Type B pancreatic cell (in vitro differentiated cells): ENCODE measurements around a stretch of chr11.

GRCh38 chr11:128549239-128549821 is 38.0 kb downstream of the ETS1 start:
- PRO-cap = no peak

GRCh38 chr11:128575990-128576614 is 11.3 kb downstream of the ETS1 start:
- PRO-cap = no peak

- PRO-cap = unidirectional peak, minus-strand start at chr11:128694898
Observed at GRCh38 chr11:128694476-128695532, 932 bp downstream of the FLI1 start.

GRCh38 chr11:128707519-128707718 is 13.5 kb downstream of the FLI1 start:
- PRO-cap = no peak

GRCh38 chr11:128735992-128736405 is 42.1 kb downstream of the FLI1 start:
- PRO-cap = no peak

- PRO-cap = no peak
Observed at GRCh38 chr11:128767864-128768674, 74.2 kb downstream of the FLI1 start.

- PRO-cap = no peak
Observed at GRCh38 chr11:128811179-128811714, 55.8 kb downstream of the KCNJ1 start.

DNA sequence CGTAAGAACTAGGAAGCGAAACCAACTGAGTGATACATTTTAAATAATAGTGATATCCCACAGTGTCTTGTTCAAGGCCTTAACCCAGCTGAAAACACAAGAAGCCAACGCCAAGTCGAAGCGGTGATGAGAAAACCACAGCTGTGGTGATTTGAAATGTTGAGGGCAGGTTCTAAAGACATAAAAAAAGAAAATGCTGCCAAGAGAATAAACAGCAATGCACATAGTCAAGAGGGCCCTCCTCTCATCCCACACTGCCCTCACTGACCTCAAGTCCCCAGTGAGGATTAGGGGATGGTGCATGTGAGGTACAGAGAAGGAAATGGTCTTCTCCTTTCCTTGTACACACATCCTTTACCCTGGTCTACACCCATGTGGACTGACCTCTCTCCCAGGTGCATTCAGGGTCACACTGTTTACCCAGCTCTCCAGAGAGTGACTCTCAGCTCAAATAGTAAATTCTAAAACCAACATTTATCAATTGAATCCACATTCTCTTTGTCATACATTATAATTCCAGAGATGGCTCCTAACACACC is 25.4 kb downstream of the KCNJ1 start:
- PRO-cap = no peak

DNA sequence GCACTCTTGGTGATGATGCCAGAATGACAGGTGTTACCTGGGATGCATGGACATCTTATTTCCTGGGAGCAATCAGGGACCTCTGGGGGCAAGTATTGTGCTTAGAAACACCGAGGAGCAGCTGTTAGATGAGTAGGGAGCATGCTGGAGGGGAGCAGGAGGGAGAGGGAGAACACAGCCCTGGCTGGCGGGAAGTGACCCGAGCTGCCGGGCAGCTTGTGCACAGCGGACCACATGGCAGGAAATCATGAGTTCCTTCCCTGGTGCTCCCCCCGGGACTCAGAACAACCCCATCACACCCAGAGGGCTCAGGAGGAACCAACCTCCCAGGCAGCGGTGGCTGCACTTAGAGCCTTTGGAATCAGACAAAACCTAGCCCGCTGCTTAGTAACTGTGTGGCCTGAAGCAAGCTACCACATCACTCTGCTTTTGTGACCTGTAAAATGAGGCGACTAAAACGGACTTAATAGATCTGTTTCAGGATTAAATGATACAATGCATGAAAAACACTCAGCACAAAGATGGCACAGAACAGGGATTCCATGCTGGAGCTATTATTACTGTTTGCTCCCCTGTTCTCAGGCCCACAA is 12.6 kb downstream of the KCNJ5 start:
- PRO-cap = no peak

DNA sequence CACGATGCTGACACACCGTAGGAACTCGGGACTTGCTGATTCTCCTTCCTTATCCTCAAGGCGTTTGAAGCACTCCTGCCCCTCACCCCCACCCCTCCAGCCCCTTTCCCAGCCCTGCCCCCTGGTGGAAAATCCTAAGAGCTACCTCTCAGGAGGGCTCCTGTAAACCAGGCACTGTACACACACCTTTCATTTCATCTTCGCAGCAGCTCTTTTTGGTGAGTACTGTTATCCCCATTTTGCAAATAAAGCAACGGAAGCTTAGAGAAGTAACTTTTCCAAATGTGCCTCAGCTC is 14.8 kb downstream of the KCNJ5 start:
- PRO-cap = unidirectional peak, minus-strand start at position 66 of the sequence

GRCh38 chr11:128906259-128906748 is 15.1 kb downstream of the KCNJ5 start:
- PRO-cap = no peak

DNA sequence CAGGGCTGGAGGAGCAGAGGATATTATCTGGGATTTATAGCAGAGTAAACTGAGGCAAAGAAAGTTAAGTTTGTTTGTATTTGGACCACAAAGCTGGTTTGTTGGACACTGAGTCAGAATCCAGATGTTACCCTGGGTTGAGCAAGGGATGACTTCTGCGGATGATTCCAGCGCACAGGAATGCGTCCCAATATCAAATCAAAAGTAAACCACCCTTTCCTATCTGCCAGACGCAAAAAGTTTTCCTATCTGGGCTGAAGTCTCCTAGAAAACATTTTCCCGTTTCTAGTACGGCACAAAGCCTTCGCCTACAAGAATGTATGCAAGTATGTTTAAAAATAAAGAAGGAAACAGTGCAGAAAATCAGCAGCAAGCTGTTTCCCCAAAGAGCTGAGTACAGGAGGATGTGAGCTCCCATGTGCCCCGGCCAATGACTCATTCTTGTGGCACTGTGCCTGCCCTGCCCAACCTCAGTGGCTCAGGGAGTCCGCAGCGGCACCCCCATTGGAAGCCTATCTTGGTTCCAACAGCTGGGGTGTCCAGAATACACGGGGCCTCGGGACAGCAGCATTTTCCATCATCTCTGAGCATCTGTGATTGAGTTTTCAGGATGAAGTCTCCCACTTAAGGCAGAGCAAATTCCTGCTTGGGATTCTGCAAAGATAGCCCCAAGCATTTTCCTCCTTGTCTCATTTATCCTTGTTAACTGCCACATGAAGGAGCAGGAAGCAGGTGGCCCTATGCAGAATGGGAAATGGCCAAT is 17.3 kb downstream of the KCNJ5 start:
- PRO-cap = no peak

GRCh38 chr11:128937403-128937673 is 5.3 kb downstream of the TP53AIP1 start:
- PRO-cap = no peak

DNA sequence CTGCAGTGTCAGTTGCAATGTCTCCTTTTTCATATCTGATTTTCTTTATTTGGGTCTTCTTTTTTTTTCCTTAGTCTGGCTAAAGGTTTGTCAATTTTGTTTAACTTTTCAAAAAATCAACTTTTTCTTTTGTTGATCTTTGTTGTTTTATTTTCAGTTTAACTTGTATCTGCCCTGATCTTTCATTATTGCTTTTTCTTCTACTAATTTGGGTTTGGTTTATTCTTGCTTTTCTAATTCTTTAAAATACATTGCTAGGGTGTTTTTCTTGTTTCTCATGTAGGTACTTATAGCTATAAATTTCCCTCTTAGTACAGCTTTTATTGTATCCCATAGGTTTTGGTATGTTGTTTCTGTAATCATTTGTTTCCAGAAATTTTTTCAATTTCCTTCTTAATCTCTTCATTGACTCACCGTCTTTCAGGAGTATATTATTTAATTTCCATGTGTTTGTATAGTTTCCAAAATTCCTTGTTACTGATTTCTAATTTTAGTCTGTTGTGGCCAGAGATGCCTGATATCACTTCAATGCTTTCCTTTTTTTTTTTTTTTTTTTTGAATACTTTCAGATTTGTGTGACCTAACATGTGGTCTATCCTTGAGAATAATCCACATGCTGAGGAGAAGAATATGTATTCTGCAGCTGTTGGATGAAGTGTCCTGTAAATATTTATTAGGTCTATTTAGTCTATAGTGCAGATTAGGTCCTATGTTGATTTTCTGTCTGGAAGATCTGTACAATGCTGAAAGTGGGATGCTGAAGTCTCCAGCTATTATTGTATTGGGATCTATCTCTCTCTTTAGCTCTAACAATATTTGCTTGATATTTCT is 61.3 kb upstream of the TP53AIP1 start:
- PRO-cap = no peak

DNA sequence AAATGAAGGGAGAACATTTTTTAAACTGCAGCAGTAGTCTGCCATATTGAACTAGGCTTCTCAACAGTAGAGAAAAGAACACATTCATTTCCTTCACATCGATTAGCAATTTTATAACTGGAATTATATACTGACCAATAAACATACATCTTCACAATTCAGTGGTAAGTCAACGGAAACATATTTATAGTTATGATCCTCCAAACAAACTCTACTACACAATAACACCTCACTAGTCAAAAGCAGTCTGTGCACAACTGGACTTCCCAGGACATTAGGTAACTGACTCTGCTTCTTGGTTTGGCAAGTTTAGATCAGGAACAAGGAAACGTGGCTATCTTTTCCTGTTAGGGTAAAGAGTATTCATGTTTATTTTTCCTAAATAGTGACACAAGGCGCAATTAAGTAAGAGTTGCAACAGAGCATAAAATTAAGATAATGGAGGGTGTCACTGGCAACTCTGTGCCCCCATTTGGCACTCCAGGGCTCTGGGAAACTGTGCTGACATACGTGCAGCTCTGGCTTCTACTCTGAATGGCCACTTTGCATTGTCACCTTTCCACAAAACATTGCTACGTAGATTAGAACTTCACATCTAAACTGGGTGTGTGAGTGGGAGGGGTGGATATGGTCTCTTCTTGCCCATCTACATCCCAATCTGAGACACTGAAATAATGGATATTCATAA is 70.2 kb upstream of the TP53AIP1 start:
- PRO-cap = no peak

GRCh38 chr11:129215814-129216401 is 23.8 kb upstream of the ARHGAP32 start:
- PRO-cap = no peak

- PRO-cap = no peak
Observed at GRCh38 chr11:129279817-129280901, 88.0 kb upstream of the ARHGAP32 start.

DNA sequence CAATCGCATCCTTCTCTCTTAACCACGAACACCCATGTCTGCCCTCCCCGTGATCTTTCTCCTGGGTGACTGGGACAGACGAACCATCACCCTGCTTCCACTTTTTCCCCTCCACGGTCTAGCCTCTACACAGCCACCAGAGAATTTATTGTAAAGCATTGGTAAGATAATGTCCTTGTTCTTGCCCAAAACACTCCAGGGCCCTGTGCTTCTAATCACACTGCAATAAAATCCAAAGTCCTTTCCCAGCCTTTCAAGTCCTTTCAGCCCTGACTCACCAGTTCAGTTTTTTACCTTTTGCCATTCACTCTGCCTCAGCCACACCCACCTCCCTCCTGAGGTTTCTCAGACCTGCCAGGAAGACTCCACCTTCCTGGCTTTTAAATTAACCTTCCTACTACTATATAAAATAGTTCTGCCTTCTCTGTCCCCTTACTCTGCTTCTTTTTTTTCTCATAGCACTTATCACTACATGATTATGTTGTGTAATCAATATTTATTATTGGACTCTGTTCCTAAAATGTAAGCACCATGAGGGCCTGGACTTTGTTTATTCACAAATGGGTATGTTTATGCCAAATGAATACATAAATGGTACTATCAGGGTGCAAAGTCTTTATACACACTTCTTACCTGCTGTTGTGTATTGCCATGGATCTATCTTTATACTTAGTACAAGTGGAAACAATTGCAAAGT is 91.1 kb upstream of the ARHGAP32 start:
- PRO-cap = no peak

- PRO-cap = no peak
Observed at GRCh38 chr11:129323845-129324472, 51.7 kb upstream of the BARX2 start.

GRCh38 chr11:129374879-129375322 is 747 bp upstream of the BARX2 start:
- PRO-cap = no peak